Upper lobe of left lung (tissue), 5 donors: Measurements from ENCODE around the genes CNTNAP2, ZNF746 and ATP6V0E2.

DNA sequence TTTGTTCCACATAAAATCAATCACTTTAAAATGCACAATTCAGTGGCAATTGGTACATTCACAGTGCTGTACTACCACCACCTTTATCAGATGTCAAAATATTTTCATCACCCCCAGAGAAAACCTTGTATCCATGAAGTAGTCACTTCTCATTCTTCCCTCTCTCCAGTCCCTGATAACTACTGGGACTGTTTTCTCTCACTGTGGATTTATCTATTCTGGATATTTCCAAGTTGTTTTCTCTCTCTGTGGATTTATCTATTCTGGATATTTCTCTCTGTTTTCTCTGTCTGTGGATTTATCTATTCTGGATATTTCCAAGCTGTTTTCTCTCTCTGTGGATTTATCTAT, 435.4 kb upstream of the CNTNAP2 start:
- PRO-cap, 2 experiments: no peak in any of the 2 experiments
- RAMPAGE, long total RNA, 4 experiments: no peak in any of the 4 experiments

DNA sequence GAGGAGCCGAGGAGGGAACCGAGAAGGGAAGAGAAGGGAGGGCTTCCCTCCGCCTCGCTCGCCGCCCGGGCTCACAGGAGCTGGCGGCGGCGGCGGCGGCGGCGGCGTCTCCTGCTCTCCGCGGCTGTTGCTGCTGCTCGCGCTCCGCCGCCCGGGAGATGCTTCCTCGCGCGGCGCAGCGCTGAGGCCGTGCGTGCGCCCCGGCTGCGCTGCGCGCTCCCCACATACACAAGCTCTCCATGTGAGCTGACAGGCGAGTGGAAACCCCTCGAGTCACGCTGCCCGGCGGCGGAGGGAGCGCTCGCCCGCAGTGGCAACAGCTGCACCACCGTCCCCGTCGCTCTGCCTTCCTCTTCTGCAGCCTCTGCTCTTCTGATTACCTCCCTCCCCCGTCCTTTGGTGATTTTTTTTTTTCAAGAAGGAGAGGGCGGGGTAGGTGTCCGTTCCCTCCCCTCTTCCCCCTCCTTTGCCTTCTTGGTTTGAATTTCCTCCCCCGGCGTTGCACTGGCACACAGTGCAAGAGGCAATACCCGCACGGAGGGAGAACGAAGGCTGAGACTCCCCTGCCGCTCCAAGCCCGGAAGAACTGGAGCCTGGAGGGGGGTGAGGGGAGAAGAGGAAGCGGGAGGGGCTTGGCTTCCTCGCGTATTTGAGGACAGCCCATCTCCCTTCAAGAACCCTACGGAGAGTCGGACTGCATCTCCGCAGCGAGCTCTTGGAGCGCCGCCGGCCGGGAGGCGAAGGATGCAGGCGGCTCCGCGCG, at the start of gene CNTNAP2:
TSS of gene CNTNAP2 (plus strand) at position 669 of the 763 bp plus-strand sequence.
- PRO-cap, 2 experiments: no peak in any of the 2 experiments
- RAMPAGE, long total RNA, 4 experiments: no peak in any of the 4 experiments

GRCh38 chr7:148564638-148564994, 25.9 kb upstream of the C7orf33 start:
- PRO-cap, 2 experiments: no peak in any of the 2 experiments
- RAMPAGE, long total RNA, 4 experiments: no peak in any of the 4 experiments

GRCh38 chr7:148949828-148950172, 65.7 kb upstream of the EZH2 start:
- PRO-cap, 2 experiments: no peak in any of the 2 experiments
- RAMPAGE, long total RNA, 4 experiments: no peak in any of the 4 experiments

DNA sequence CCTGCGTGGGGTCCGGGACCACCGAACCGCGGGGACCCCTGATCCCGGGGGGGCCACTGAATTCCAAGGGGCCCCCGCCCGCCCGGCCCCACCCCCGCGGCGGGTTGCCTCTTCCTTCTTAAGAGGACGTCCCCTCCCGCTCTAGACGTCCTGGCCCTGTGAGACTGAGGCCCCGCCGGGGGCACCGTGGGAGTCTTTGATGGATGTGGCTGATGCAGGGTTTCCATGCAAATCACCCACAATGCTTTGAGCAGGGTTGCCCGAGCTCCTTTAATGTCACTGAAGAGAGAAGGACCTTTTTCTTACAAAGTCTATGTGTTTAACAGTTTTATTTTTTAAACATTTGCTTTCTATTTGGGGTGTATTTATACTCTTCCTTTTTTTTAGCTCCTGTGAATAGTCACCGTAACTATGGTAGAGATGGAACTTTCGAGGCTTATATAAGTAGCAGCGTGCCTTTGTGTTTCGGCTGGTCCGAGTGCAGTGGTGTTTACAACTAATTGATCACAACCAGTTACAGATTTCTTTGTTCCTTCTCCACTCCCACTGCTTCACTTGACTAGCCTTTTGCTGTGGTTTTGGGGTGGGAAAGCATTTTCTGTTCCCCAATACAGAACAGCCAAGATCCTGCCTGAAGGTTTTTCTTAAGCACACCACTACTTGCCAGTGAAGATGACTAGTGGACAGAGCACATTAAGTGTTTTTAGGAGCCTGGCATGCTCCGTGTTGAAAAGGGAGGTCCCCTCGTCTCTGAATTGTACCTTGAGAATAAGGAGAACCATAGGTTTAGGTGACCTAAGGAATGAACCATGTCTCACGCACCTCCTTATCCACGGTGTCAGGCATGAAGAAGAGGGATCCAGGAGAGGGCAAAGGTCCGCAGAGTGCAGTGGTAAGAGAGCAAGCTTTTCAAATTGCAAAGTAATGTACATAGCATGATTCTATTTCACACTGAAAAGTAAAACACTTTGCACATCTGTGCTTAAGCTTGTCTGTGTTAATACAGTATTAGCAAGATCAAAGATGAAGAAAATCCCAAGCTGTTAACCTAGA, 44.7 kb downstream of the PDIA4 start:
- PRO-cap, 2 experiments: no peak in any of the 2 experiments
- RAMPAGE, long total RNA, 4 experiments: no peak in any of the 4 experiments

DNA sequence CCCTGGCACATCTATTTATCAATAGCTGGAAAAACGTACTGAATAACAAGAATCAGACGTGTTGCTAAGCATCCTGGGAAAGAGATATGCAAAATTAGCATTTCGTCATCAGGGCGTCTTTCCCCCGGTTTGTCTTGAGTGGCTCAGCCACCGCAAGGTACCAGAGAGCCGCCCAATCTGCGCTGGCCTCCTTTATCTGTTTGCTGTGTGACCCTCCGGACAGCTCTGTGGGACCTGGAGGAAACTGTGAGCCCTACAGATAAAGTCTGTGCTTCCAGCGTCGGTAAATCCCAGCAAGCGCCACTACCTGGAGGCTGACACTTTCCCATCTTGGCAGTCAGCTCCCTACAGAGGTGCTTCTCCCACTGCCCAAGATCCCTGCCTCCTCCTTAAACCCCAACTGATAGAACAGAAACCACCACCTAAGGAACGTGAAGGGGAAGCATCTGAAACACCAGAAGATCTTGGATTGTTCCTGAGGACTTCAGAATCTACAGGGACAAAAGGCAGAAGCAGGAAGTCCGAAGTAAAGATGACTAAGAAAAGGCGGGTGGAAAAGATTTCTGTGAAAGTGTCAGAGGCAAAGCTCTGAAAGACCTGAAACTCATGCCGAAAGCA, 40.8 kb downstream of the PDIA4 start:
- PRO-cap, 2 experiments: peak in 2 of 2 experiments; most common plus-strand start position 163 of the sequence (in 1)
- RAMPAGE, long total RNA, 4 experiments: no peak in any of the 4 experiments

DNA sequence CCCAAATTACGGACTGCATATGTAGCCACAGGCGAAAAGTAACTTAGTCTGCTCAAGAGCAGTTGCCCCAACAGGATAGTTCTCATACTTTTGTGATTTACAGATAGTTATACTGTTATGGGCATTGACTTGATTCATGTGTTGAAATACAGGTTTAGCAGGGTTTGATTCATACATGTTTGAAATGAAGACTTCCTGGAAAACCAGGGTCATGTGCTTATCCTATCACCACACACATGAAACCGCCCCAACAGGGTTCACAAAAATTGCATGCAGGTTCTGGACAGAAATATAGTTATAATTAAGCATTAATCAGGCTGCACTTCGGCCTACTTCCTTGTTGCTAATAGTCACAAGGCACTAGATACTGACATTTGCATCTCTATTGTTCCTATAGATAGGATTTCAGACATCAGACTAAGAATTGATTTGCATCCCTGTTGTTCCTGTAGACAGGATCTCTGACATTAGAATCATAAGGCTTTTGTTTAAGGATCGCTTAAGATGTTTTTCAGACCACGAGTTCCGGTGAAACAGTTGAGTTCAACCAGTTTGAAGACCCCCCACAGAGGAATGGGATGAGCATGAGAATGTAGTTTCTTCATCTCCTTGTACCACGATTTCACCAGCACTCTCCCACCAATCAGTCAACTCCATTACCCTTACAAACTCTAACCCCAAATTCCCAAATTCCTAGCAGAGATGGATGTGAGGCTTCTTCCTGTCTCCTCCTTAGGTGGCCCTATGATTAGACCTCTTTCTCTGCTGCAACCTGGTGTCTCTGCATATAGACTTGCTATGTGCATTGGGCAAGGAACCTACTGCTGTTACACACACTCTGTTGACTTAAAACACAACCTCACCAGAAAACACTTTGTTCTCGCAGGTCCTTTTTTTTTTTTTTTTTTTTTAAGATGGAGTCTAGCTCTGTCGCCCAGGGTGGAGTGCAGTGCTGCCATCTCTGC, 1.9 kb upstream of the ZNF398 start:
- PRO-cap, 2 experiments: no peak in any of the 2 experiments
- RAMPAGE, long total RNA, 4 experiments: no peak in any of the 4 experiments

- PRO-cap, 2 experiments: no peak in any of the 2 experiments
- RAMPAGE, long total RNA, 4 experiments: no peak in any of the 4 experiments
Measured at GRCh38 chr7:149191788-149192135, 3.6 kb upstream of the ZNF282 start.

- PRO-cap, 2 experiments: no peak in any of the 2 experiments
- RAMPAGE, long total RNA, 4 experiments: no peak in any of the 4 experiments
Measured at GRCh38 chr7:149197633-149198048, 2.3 kb downstream of the ZNF282 start.

GRCh38 chr7:149321853-149322565, 60.0 kb downstream of the ZNF783 start:
- PRO-cap, 2 experiments: no peak in any of the 2 experiments
- RAMPAGE, long total RNA, 4 experiments: no peak in any of the 4 experiments

GRCh38 chr7:149497400-149498388, at the start of gene ZNF746:
TSS of gene ZNF746 (minus strand) at chr7:149497809.
- PRO-cap, 2 experiments: peak in 2 of 2 experiments; most common plus-strand start chr7:149497884 (in 1); most common minus-strand start chr7:149497544 (in 1)
- RAMPAGE, long total RNA, 4 experiments: no peak in any of the 4 experiments

- PRO-cap, 2 experiments: no peak in any of the 2 experiments
- RAMPAGE, long total RNA, 4 experiments: no peak in any of the 4 experiments
Measured at GRCh38 chr7:149543811-149544697, 46.4 kb upstream of the ZNF746 start.

DNA sequence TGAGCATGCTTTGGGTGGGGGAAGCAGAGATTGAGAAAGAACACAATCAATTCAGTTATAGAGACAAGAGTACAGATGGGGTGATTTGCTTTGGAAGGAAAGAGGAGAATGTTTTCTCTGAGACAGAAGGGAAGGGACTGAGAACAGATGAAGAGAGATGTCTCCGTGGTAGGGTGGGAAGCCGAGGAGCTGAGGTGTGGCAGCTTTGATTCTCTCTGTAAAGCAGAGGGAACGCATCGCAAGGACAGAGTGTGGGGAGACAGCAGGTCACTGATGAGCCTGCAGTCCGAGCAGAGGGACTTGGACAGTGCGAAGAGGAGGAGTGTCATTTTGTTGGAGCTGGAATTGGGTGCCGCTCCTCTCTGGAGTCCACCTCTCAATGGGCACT, 63.9 kb upstream of the ZNF746 start:
- PRO-cap, 2 experiments: no peak in any of the 2 experiments
- RAMPAGE, long total RNA, 4 experiments: no peak in any of the 4 experiments

GRCh38 chr7:149596643-149597429, 99.2 kb upstream of the ZNF746 start:
- PRO-cap, 2 experiments: no peak in any of the 2 experiments
- RAMPAGE, long total RNA, 4 experiments: no peak in any of the 4 experiments

DNA sequence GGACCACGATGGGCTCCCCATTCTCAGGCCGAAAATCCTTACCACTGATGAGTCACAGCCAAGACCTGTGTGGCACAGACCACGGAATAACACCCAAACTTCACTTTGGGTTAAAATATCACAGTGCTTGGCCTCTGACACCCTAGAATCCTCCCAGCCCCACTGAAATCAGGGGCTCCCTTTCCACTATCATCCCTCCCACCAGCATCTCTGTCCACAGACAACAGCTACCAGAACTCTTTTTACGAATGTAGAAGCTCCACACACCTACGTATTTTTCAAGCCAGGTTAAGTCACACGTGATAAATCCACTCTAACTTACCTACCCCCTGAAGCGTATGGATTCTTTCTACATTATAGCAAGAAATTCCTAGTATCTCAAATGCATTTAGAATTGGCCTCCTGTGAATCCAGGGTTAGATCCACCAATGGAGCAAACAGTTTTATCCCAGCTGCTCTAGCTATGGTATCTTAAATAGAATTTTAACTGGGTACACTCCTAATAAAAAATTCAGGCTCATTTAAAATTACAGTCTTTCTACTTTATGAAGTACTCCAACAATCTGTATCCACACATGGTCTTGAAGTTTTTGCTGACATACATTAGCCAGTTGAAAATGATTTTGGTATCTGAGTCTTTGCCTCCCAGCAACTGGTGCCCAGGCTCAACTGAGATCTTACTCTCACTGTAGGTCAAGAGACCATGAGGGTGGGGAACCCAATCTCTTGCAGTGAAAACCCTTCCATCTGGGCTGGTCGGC, 104.9 kb upstream of the KRBA1 start:
- PRO-cap, 2 experiments: no peak in any of the 2 experiments
- RAMPAGE, long total RNA, 4 experiments: no peak in any of the 4 experiments

DNA sequence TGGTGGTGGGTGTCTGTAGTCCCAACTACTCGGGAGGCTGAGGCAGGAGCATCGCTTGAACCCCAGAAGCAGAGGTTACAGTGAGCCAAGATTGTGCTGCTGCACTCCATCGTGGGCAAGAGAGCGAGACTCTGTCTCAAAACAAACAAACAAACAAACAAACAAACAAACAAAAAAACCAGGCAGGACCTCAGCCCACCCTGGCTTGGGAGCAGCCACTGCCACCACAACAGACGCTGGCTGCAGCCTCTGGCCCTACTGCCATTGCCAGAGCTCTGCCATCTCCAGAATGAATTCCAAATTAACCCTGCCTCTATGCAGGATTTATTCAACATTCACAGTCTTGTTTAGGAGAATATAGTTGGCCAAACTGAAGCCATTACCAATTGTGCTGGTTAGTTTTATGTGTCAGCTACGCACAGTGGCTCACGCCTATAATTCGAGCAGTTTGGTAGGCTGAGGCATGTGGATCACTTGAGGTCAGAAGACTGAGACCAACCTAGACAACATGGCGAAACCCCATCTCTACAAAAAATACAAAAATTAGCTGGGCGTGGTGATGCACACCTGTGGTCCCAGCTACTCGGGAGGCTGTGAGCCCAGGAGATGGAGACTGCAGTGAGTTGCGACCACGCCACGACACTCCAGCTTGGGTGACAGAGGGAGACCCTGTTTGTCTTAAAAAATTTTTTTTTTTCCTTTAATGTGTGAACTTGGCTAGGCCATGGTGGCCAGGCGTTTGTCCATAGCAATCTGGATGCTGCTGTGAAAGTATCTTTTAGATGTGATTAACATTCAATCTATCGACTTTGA, 103.2 kb upstream of the KRBA1 start:
- PRO-cap, 2 experiments: no peak in any of the 2 experiments
- RAMPAGE, long total RNA, 4 experiments: no peak in any of the 4 experiments

GRCh38 chr7:149612190-149612491, 102.6 kb upstream of the KRBA1 start:
- PRO-cap, 2 experiments: no peak in any of the 2 experiments
- RAMPAGE, long total RNA, 4 experiments: no peak in any of the 4 experiments

GRCh38 chr7:149774816-149775171, 1.4 kb upstream of the ZNF467 start:
- PRO-cap, 2 experiments: no peak in any of the 2 experiments
- RAMPAGE, long total RNA, 4 experiments: no peak in any of the 4 experiments

- PRO-cap, 2 experiments: peak in 2 of 2 experiments; most common plus-strand start chr7:149873917 (in 1); most common minus-strand start chr7:149873802 (in 1)
- RAMPAGE, long total RNA, 4 experiments: start-site peak on the plus strand in 4 of 4 experiments, at chr7:149873982-149874041 at its widest, 25 to 113 reads per replicate
Measured at GRCh38 chr7:149873665-149874168, at the start of gene ATP6V0E2. TSS of gene ATP6V0E2 (plus strand) at chr7:149873969.

DNA sequence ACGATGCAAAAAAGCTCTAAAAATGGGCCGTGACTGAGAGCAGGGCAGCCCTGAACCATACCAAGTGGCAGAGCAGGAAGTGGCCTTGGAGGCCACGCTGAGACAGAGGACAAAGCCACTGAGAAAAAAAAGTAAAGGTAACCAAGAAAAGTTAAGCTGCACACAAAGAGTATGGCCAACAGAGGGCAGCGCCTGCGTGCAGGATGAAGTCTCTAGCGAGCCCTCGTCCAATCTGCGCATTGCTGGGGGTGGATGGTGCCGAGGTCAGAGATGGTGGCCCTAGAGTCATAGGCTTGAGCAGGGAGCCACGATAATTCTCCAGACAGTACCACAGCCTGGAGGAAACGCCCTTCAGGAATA, 9.6 kb downstream of the ATP6V0E2 start:
- PRO-cap, 2 experiments: no peak in any of the 2 experiments
- RAMPAGE, long total RNA, 4 experiments: no peak in any of the 4 experiments